ENCODE data around the genes GEMIN5 and MRPL22.

GRCh38 chr5:154758867-154759840, 4.0 kb downstream of the LARP1 start:
- PRO-cap, result no peak

DNA sequence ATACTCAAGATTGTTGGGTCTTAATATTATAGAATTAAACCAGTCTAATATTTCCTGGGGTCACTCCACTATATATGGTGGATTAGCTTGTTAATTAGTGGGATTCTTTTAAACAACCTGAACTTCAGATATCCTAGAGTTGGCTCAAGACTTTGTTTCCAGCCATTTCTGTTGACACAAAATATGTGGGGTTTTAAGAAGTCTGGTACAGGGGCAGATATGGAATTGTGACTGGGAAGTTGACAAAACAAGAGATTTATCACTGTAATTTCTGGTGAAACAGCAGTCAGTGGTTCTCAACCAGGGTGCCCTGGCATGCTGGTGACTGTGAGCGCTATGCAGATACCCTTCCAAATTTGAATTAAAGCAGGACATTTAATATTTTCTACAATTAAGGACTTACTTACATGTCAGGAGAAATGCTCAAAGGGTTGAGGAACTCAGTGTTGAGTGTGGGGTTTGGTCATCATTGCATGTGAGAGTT, 18.6 kb downstream of the CNOT8 start:
- PRO-cap, result no peak

DNA sequence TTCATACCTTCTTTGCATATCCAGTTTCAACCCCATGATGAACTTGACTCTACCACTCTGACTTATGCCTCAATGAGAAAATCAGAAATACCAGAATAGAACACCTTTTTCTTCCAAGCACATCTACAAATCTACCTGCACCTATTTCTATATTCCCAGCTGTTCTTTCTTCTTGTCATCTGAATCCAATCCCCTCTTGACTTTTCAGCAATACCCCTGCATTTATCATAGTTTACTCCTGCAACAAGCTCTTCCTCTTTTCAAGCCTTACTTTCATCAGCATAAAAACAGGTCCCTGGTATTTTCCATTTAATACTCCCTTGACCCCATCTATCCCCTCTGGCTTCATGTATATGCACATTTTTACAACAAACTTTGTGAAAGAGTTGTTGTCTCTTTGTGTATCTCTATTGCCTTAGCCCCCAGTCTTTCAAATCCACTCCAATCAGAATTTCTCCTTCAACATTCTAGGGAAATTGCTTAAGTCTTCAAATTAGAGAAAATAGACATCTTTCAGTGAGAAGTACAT, 3.1 kb downstream of the GEMIN5 start:
- PRO-cap, result no peak

DNA sequence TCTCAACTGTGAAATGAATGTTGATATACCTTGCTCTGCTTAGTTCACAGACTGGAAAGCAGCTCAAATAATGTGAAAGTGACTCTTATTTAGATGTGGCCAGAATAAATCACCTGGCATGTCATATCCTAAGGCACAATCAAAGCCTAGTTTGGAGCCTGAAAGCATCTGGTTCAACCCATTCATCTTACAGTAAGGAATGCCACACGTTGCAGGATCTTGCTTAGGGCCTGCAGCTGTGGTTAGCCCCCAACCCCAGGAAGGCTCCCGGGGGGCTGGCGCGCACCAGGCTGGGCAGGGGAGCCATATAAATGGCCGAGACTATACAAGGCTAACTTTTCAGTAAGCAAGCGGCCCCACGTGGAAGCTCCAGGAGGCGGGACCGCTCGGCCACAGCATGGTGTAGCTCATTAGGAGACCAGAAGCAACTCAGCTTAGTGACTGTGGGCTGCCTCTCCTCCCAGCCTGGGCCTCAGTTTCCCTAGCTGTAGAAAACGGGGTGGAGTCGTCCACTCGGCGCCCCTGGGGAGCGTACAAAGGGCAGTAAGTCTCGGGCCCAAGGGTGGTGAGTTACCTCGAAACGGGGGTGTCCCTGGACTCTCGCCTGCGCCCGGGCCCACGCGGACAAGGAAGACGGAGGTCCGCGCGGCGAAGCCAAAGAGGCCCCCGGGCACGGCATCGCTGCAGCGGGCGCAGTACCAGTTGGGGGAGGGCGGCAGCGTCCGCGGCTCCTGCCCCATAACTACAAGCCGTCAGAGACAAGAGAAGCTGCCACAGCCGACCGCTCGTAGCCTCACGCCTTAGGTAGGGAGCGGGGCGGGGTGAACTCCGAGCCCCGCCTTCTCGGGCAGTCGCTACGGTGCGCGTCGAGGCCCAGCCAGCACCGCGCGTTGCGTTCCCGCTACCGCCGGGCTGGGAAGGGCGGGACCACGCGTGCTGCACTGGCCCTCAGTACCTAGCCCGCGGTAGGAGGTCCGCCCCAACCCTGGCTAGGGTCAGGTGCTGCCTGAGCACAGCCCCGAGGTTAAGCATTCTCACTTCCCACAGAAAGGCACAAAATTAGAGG, at the start of gene GEMIN5:
Gene GEMIN5 (minus strand): TSS at position 818 of the 1,066 bp plus-strand sequence.
- PRO-cap, result bidirectional peak, plus-strand start at position 904 of the sequence, minus-strand start at position 802 of the sequence

DNA sequence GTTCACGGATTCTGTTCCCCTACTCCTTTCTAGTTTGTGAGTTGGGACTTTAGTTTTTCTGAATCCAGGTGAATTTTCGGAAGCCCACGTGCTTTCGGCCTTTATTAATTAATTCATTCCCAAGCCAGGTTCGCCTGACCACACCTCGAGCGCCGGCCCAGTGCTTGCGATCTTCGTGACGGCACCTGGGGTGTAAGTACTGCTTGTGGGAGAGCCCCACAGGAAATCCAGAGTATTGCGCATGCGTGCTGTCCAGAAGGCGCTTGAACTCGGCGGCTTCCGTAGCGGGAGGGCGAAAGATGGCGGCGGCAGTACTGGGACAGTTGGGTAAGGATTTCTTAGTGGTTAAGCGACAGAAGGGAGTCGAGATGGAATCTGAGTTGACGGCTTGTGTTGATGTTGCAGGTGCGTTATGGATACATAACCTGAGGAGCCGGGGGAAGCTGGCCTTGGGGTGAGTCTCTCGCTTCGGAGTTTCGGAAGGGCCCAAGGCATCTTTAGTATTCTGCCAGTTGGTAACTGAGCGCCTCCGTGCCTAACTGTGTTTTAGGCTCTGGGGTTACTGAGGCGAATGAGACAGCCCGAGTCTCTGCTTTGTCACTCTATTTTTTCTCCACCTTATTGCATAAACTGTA, at the start of gene MRPL22:
Gene MRPL22 (plus strand): TSS at position 262 of the 635 bp plus-strand sequence.
- PRO-cap, result bidirectional peak, plus-strand start at position 284 of the sequence, minus-strand start at position 194 of the sequence

DNA sequence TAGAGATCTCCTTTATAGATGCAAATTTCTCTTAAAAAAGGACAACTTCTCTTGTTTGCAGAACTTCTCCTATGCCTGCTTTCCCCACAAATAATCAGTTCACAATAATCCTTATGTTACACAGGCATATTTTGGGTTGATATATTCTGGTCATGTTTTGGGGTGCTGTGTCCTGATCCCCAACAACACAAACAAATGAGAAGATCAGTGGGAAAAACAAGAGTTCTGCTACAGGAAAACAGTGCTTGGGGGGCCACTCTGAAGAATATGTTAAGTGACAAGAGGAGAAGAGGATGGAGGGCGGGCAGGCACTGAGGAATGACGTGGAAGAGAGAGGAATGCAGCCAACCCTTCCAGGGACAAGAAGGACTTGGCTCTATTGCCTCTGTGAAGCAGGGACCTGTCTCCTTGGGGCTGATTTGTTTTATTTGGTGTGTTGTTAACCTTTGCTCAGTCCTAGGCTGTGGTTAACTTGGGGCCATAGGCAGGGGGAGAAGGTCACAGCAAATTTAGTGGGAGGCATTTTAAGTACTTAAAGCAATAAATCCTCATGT, 39.8 kb downstream of the KIF4B start:
- PRO-cap, result no peak

GRCh38 chr5:155154997-155155395, 141.4 kb downstream of the KIF4B start:
- PRO-cap, result no peak

DNA sequence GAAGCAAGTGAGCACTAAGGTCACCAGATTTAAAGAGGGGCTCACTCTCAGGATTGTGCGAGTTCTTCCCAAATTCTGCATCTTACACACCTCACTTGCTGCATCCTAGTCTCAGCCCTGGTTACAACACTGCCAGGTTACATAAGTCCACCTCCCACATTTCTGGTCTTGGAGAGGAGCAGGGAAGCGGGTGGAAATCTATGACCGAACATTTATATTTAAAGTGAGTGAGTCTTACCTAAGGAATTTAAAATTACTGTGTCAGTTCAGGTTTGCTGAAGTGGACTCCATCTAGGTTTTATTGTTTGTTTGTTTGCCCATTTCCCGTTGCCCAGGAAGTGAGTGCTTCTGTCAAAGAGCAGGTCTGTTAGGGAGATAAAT, 179.4 kb downstream of the KIF4B start:
- PRO-cap, result no peak

DNA sequence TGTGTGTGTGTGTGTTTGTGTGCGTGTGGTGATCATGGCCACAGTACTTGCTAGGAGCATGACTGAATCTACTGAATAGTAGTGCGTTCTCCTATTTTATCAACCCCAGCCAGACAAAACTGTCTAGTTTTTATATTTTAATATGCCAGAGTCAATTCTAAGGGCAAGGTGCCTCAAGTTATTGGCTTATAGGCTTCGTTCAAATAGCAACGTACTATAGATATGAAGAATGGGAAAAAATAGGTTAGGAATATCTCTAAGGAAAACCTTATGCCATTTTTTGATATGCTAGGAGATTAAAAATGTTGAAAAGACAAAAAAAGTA, 150.9 kb upstream of the SGCD start:
- PRO-cap, result no peak

DNA sequence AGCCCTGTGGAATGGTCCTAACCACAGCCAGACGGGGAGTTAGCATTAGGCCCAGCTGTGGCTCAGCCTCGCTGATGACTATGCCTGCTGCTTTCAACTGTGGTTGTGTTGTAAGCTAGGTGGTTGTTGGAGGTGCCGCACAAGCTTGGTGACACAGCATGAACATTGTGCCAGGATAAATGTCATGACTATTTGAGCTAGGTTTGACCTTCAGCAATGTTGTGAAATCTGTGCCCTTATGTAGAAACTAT, 40.7 kb downstream of the SGCD start:
- PRO-cap, result no peak

- PRO-cap, result no peak
These were observed 30.0 kb upstream of the PPP1R2B start for GRCh38 chr5:156820052-156820528.

- PRO-cap, result no peak
These were observed 918 bp upstream of the HAVCR2 start for GRCh38 chr5:157109629-157110294.

DNA sequence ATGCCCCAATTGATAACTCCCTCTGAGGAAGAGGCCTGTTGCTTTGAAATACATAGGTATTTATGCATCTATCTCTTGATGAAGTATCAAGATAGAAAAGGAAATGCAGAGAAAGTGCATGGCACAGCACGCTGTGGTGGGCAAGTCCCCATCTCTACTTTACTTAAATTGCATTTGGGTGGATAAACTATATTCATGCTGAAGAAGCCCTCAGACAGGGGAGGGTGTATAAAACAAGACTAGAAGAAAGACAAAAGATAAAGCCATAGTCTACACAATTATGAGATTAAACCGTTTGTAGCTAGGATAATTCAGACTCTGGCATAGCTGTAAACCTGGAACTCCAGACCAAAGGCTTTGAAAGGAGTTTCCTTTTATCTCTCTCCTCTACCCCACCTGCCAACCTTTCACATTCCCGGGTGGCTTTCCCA, 6.5 kb downstream of the GARIN3 start:
- PRO-cap, result no peak

DNA sequence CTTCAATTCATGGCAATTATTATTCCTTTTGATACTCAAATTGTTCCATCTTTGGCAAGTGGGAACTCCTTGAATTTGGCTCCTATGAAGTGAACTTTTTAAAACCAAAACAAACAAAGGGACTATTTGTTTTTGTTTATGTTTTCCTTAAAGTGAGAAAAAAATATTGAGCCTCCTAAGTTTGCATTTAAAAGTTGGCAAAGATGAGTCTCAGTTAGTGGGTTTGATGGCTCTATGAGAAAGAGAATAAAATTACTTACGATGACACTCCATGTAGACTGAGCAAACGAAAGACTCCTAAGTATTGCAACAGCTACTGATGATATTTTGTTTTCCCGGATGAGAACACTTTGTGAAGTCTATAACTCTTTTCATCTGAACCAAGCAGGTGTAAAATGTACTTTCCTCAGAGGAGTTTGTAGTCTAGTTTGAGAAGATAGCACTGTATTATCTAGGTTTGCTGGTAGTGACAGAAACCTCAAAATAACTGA, 1.8 kb upstream of the ITK start:
- PRO-cap, result no peak

GRCh38 chr5:157285527-157286040, 19.7 kb downstream of the CYFIP2 start:
- PRO-cap, result no peak

- PRO-cap, result no peak
These were observed 25.4 kb downstream of the CYFIP2 start for GRCh38 chr5:157291275-157291817.

DNA sequence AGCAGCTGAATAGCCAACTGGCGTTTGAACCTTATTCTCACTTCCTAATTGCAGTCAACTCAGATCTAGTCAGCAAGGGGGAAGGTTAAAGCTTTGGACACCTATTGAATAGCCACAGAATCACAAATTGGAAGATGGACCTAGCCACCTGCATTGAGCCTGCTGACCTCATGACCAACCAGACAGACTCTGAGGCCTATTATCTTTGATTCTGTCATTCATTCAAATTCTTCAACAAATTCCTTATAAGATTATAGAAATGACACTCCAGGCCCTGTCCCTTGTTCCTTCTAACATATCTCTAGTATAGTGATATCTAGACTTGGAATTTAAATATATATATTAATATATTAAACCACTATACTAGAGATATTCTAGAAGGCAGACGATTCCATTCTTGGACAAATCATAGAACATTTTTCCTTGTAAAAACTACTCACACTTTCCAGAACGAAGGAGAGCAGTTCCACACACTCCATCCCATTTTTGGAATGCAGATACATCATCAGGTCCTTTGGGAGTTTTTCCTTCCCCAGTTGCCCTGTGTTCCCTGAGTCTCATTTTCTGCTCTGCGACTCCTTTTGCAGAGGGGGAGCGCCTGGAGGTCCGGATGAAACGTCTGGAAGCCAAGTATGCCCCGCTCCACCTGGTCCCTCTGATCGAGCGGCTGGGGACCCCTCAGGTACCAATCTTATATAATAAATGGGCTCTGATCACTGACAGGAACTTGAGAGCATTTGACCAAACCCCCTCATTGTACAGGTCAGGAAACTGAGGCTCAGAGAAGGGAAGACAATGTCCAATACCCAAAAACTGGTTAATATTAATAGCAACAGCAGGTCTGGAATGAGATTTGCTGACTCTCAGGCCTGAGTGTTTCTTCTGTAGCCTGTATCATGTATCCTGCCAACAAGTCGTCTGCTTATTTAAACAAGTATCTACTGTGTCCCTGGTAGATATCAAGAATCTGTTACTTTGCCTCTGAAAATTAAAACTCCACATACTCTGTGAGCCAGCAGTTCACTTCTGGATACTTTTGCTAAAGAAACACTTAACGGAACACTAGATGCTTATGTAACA, 37.5 kb upstream of the FNDC9 start:
- PRO-cap, result unidirectional peak, plus-strand start at position 574 of the sequence

GRCh38 chr5:157431970-157432313, 28.1 kb upstream of the NIPAL4 start:
- PRO-cap, result no peak

- PRO-cap, result no peak
These were observed 26.5 kb downstream of the NIPAL4 start for GRCh38 chr5:157486243-157487204.

- PRO-cap, result no peak
These were observed 11.9 kb upstream of the CLINT1 start for GRCh38 chr5:157870823-157871356.